Testis (tissue), 5 donors: ENCODE measurements around the gene C18orf21.

DNA sequence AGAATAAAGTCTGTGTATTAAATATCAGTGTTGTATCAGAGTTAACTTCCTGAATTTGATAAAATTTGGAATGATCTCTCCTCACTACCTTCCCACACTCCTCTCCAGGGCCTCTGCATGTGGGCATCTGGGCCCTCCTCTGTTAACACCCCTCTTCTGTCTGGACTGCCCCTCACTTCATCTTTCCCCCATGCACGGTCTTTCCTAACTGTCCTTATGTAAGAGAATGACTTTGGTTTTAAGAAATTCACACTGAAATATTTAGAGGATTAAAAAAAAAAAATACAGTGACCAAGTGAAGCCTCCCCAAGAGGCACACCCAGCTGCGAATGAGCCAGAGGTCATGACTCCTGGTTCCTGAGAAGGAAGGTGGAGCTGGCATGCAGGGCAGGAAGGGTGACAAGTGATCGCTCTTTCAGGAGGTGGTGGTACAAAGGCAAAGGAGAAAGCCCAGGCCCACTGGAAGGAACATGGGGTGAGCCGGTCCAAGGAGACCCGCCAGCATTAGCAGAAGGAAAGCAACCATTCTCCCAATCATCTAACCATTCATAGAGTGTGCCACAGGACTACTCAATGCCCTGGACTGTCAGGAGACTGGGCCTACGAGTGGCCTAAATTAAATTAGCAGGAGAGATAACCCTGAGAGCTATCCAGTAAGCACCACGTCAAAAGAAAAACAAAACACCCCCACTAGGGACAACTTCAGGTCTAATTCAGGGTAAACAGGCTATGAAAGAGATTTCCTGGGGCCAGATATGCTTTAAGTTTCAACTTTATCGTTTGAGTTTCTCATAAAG lies 7.8 kb downstream of the INO80C start:
- PRO-cap, 3 experiments, result no peak in any of the 3 experiments
- RAMPAGE, long total RNA, 2 experiments, result no peak in any of the 2 experiments
- RRBS, result no CpG with 5 or more reads among the region's 8 CpGs

DNA sequence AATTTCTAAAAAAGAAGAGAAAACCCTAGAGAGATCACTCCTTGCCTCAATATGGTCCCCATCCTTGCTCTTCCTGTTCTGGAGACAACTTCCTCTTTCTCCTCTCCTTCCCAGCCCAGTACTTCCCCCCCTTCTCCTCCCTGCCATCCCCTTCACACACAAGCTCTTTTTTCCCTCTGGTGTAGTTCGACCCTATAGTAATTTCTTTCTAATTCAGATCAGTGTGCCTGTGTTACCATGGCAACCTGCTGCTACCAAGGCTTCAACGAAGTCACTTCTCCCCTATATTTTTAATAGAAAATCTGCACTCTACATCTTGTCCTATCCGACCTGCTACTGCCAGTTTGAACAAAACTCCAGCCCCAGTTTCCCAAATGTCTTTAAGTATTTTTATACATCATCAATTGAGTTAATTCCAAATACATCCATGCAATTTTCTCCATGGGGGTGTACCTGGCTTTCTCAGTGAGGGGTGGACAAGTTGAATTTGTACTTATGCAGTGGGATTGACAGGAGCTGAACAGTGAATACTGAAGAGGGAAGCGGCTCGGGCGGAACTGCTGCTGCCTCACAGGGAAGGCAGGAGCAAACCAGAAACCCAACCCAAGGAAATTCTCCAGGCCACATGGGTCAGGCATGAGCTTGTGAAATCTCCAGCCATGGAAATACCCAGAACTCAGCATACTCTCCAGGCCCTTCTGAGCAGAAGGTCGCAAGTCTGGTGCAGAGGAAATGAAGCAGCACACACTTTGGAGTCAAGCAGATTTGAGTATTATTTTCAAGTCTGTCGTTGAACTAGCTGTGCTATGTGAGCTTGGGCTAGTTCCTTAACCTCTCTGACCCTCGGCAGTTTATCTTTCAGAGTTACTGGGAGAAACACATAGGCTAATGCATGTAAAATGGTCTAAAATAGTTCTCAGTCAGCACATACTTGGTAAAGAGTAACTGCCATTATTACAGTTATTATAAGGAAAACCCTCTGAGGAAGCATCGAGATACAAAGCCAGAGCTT lies 26.4 kb upstream of the INO80C start:
- PRO-cap, 3 experiments, result no peak in any of the 3 experiments
- RAMPAGE, long total RNA, 2 experiments, result no peak in any of the 2 experiments
- RRBS, result no CpG with 5 or more reads among the region's 10 CpGs

DNA sequence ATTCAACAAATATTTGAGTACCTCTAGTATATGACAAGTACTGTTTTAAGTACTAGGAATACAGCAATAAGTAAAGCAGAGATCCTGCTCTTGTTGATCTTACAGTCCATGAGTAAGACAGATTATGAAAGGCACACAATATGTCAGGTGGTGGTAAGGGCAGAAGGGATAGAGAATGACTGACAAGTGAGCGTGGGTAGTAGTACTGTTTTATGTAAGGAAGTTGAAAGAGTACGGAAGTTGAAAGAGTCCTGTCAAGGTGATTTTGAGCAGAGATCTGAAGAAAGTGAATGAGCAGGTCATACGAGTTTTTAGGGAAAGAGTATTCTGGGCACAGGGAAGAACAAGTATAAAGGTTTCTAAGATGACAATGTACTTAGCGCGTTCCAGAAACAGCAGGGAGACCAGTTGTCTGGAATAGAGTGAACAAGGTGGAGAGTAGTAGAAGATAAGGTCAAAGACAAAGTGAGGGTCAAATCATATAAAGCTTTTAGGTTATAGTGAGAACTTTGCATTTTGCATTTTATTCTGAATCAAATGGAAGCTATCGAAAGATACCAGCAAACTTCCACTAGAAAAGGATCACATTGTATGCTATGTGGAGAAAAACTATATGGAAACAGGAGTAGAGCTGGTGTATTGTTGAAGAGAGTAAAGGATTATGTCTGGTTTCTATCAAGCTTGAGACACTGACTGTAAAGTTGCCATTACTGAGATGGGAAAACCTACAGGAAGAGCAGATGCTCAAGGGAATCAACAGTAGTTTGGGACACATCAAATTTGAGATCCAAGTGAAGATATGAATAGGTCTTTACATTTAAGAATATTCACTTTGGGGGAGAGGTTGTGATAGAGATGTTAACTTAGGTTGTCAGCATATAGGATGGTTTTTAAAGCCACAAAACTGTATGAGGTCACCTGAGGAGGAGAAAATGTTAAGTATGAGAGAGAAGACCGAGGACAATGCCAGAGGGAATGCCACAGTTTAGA lies 111.7 kb downstream of the GALNT1 start:
- PRO-cap, 3 experiments, result no peak in any of the 3 experiments
- RAMPAGE, long total RNA, 2 experiments, result no peak in any of the 2 experiments
- RRBS, result no CpG with 5 or more reads among the region's 7 CpGs

DNA sequence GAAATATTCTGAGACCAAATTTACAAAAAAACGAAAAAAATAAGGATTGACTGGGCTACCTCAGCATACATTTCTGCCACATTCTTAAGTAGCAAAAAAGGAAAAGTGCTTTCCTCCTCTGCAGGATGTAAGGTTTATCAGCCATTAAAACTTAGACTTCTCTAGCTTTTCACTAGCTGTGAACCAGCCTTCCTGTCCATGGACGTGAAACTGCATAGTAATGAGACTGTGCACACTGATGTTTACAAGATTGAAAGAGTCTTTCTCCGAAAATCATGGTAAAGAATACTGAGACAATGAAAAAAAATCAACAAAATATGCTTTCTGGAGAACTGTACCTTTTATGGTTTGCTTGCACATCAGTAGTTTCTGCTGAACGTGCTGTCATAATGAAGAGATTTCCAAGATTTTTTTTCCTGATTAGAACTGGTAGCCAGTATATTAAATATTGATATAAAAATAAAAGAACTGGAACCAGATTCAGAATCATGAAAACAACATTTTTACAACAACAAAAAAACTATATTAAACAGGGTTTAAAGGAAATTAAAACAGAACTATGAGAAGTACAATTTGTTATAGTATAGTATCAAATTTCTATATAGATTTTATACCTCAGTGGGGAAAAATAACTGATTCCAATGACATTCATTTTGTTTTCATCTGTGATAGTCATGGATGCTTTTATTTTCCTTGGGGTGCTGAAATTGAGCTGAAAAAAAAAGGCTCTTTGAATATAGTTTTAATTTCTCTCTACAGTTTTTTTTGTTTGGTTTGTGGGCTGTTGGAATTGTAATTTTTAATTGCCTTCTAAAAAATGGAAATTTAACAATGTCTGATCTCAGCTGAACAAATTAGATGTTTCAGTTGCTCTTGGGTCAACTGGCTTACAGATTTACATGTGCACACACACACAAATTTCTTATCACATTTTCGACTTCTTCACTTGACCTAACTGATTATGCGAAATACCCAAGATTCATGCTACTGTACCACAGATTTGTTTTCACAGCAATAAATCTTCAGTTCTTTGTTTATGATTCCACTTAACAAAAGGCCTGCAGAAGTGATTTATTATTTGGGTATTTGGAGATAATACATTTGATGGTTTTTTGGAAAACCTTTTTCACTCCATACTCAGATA lies 128.6 kb downstream of the GALNT1 start:
- PRO-cap, 3 experiments, result no peak in any of the 3 experiments
- RAMPAGE, long total RNA, 2 experiments, result no peak in any of the 2 experiments
- RRBS, result no CpG with 5 or more reads among the region's 6 CpGs

- PRO-cap, 3 experiments, result peak in 3 of 3 experiments; most common plus-strand start chr18:35972643 (in 3); most common minus-strand start chr18:35972451 (in 3)
- RAMPAGE, long total RNA, 2 experiments, result start-site peak on the plus strand in 2 of 2 experiments, at chr18:35972563-35972714 at its widest, 548 to 573 reads per replicate; start-site peak on the minus strand in 2 of 2 experiments, at chr18:35972474-35972493 at its widest, 30 to 44 reads per replicate
- RRBS, result 3% methylated on average over 34 of the region's 68 CpGs
Observed at GRCh38 chr18:35971883-35972782, at the start of gene C18orf21. C18orf21 (plus strand) TSS chr18:35972679.

DNA sequence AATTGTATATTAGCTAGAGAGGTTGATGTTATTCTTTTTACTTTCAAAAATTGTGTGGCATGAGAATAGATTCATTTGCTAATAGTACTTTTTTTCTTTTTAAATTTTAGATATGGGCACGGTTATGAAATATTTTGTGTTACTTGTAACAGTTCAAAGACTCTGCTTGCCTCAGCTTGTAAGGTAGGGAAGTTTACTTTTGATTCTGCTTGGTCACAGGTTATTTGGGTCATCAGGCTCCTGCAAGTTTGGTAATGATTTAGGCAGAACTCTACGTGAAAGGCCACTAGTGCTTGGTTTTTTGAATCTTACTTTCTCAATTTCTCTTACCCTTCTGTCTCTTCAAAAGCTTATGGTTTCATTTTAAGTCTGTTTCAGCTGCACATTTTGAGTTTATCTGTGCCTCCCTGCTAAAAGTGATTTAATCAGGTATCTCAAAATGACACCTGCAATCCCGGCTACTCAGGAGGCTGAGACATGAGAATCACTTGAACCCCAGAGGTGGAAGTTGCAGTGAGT lies 26.4 kb upstream of the MOCOS start:
- PRO-cap, 3 experiments, result no peak in any of the 3 experiments
- RAMPAGE, long total RNA, 2 experiments, result no peak in any of the 2 experiments
- RRBS, result no CpG with 5 or more reads among the region's 3 CpGs

DNA sequence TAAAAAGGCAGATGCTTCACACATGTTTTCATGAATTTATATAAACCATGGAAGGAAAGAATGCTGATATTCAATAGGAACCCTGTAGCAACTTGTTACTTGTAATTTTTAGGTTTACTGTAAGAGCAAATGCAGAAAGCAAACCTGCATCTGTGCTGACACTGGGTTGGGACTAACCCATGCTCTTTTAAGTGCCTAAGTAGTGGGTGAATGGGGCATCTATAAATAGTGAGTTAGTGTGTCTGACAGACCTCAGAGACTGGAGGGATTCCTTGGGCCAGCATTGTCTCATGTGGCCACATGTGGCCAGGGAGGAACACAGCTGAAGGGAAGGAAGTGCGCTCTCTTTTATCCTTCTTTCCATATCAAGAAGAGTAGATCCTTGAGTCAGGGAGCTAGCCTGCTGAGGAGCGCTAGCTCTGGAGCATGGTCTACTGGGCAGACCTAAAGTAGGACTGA lies 122.0 kb downstream of the FHOD3 start:
- PRO-cap, 3 experiments, result no peak in any of the 3 experiments
- RAMPAGE, long total RNA, 2 experiments, result no peak in any of the 2 experiments
- RRBS, result no CpG with 5 or more reads among the region's 2 CpGs

GRCh38 chr18:36501027-36501385 lies 203.5 kb downstream of the FHOD3 start:
- PRO-cap, 3 experiments, result no peak in any of the 3 experiments
- RAMPAGE, long total RNA, 2 experiments, result no peak in any of the 2 experiments
- RRBS, result no CpG with 5 or more reads among the region's 1 CpG

- PRO-cap, 3 experiments, result no peak in any of the 3 experiments
- RAMPAGE, long total RNA, 2 experiments, result no peak in any of the 2 experiments
- RRBS, result no CpG with 5 or more reads among the region's 9 CpGs
Observed at GRCh38 chr18:37577426-37577839, 11.8 kb upstream of the CELF4 start.

DNA sequence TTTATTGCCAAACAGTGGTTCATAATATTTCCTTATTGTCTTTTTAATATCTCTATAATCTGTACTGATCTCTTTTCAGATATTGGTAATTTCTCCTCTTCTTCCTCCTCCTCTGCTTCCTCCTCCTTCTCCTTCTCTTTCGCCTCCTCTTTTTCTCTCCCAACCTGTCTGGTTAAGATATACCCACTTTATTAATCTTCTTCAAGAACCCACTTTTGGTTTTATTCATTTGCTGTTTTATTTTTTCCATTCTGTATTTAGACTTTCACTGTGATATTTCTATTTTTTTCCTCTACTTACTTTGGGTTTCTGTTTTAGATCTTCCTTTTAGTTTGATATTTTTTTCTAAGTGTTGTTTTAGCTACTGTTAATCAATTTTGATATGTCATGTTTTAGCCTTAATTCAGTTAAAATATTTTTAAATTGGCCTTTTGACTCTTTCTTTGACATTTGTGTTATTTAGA lies 2078.9 kb upstream of the CELF4 start:
- PRO-cap, 3 experiments, result peak in 1 of 3 experiments; most common minus-strand start position 149 of the sequence (in 1)
- RAMPAGE, long total RNA, 2 experiments, result no peak in any of the 2 experiments
- RRBS, result no CpG with 5 or more reads among the region's 1 CpG

DNA sequence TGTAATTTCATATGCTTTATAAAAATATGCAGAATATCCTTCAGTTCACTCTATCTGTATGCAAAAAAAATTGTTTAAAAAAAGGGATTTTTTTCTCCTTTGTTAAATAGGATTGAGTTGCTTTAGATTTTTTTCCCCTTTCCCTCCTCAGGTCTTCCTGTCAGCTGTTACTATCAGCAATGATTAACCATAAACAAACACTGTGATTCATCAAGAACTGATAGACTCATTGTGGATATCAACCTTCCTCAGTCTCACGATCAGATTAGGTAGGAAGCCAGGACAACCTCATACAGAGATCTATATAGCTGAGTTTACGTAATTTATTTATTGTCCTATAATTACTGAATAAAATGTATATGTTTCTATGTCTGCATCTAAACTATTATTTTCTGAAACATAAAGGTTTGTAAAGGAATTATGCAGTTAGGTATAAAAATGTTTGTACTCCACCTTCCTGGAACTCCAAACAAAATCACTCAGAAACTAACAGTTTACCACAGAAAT lies 2136.3 kb upstream of the CELF4 start:
- PRO-cap, 3 experiments, result no peak in any of the 3 experiments
- RAMPAGE, long total RNA, 2 experiments, result no peak in any of the 2 experiments
- RRBS, result no CpG with 5 or more reads among the region's 2 CpGs

GRCh38 chr18:40085182-40085640 lies 1869.8 kb upstream of the PIK3C3 start:
- PRO-cap, 3 experiments, result no peak in any of the 3 experiments
- RAMPAGE, long total RNA, 2 experiments, result no peak in any of the 2 experiments
- RRBS, result no CpG with 5 or more reads among the region's 1 CpG

DNA sequence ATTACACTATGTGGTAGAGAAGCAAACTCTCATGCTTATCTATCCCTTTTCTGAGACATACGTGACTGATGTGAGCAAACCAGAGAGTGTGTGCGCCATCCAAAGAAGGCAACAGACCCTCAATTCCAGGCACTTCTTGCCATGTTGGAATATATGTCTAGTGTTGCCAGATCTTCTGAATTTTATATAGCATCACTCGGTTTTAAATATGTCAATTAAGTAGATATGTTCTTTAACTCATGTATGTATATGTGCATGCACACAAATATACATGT lies 207.6 kb downstream of the PIK3C3 start:
- PRO-cap, 3 experiments, result no peak in any of the 3 experiments
- RAMPAGE, long total RNA, 2 experiments, result no peak in any of the 2 experiments
- RRBS, result no CpG with 5 or more reads among the region's 3 CpGs

- PRO-cap, 3 experiments, result peak in 1 of 3 experiments; most common plus-strand start chr18:44697215 (in 1)
- RAMPAGE, long total RNA, 2 experiments, result start-site peak on the plus strand in 1 of 2 experiments, at chr18:44697150-44697162 at its widest, 92 reads per replicate
- RRBS, result no CpG with 5 or more reads among the region's 8 CpGs
Observed at GRCh38 chr18:44696948-44697483, 16.3 kb downstream of the SETBP1 start.

DNA sequence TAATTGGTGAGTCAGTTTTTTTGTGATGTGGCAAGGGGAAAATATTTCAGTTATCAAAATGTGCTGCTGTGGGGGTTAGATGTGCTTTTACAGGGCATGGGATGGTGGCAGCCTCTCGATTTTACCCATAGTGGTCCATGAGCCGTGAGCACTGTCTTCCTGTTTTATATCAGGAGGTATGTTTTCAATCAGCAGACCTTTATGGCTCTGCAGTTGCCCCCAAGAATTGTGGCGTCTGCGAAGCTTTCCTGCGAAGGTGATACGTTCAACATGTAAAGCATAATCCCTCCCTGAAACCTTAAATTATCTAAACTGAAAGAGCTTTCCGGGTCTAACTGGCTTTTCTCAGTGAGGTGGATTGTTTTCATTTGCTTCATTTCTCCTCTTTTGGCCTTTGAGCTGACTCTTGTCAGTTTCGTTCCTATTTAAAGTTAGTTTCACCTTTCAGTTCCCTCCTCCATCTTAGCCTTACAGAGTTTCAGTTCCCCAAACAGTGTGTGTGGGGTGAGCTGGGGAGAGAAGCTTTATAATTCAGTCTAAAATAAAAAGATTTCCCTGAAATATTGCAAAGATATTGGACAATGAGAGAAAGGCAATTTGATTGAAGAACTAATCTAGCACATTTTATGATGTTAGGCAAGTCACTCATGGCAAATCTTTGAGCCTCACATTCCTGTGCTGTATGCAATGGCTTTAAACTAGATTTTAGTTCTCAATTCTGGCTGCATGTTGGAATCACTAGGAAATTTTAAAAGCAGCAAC lies 78.6 kb downstream of the SETBP1 start:
- PRO-cap, 3 experiments, result no peak in any of the 3 experiments
- RAMPAGE, long total RNA, 2 experiments, result no peak in any of the 2 experiments
- RRBS, result no CpG with 5 or more reads among the region's 8 CpGs

GRCh38 chr18:44792134-44793191 lies 111.8 kb downstream of the SETBP1 start:
- PRO-cap, 3 experiments, result no peak in any of the 3 experiments
- RAMPAGE, long total RNA, 2 experiments, result no peak in any of the 2 experiments
- RRBS, result 85% methylated on average over 3 of the region's 15 CpGs

GRCh38 chr18:44925030-44925668 lies 244.5 kb downstream of the SETBP1 start:
- PRO-cap, 3 experiments, result peak in 3 of 3 experiments; most common plus-strand start chr18:44925311 (in 3)
- RAMPAGE, long total RNA, 2 experiments, result no peak in any of the 2 experiments
- RRBS, result no CpG with 5 or more reads among the region's 4 CpGs

DNA sequence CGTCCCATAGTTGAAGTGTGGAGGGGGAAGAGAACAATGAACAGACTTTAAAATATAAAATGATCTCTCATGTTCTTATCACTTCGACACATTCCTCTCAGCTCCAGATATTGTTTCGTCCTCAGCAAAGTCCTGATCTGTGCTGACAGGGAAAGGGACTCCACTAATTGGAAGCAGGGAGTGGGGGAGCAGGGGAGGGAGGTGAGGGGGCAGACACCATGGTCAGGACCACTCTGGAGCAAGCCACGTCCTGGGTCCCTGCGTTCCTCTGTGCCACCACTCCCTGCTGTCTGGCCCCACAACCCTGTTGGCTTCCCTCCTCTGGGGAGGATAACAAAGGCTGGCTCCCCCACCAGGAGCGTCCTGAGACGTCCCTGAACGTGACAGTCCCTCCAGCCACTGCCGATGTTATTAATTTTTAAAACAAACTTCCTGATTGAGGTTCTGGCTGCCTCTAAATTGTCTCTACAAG lies 257.2 kb downstream of the SETBP1 start:
- PRO-cap, 3 experiments, result no peak in any of the 3 experiments
- RAMPAGE, long total RNA, 2 experiments, result no peak in any of the 2 experiments
- RRBS, result no CpG with 5 or more reads among the region's 9 CpGs

GRCh38 chr18:44961806-44962688 lies 281.4 kb downstream of the SETBP1 start:
- PRO-cap, 3 experiments, result no peak in any of the 3 experiments
- RAMPAGE, long total RNA, 2 experiments, result no peak in any of the 2 experiments
- RRBS, result no CpG with 5 or more reads among the region's 6 CpGs

- PRO-cap, 3 experiments, result peak in 1 of 3 experiments; most common minus-strand start chr18:45066962 (in 1)
- RAMPAGE, long total RNA, 2 experiments, result no peak in any of the 2 experiments
- RRBS, result no CpG with 5 or more reads among the region's 2 CpGs
Observed at GRCh38 chr18:45066749-45067382, 386.2 kb downstream of the SETBP1 start.